AG08470 (cell line): ENCODE measurements around a stretch of chr9.

DNA sequence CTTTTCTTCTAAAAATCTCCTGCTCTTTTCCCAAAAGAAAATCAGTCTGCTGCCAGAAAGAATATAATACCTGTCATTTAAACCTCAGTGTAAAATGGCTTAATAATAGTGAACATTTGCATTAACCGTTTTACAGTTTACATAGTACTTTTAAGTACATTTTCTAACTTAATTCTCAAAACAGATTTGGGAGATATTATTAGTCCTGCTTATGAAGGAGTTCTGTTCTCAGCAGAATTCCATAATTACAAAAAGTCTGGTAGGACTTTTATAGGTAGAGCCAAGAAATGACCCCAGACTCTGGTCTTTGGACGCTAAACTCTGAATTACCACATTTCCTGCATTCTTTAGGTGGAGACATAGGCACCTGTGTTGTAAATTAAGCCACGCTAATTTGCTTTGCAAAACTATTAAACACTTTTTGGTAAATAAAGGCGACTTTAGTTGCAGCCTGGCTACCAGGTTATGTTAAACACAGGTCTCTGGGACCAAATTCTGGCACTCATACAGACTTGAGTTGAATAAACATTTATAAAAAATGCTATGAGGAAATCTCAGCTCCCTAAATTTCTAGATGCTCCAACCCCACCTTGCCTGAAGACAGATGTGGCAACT, 77.8 kb downstream of the C9orf152 start:
- RRBS = no CpG with 5 or more reads among the region's 4 CpGs

DNA sequence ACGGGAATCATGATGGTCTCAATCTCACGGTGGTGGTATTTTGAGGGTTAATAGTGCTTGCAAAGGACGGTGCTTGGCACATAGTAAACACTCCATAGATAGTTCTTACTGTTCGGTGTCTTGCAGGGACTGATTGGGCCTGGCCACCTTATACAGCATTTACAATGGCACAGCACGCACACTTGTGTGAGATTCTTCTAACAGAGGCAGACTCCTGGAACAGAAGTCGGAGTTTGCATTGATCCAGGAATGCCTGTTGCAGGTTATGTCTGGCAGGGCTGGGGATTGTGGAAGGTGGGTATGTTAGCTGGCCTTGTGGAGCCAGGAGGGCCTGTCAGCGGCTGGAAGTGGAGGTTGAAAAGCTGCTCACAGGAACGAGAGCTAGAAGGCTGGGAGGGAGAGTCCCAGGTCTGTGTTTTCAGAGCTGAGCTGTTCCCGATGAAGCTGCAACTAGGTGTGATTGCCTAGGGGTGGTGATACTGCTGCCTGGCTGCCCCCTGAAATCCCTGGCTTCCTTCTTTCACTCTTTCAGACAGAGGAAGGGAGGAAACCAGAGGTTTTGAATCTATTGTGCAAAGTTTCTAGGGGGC, 1.0 kb upstream of the TXN start:
- RRBS = no CpG with 5 or more reads among the region's 9 CpGs

DNA sequence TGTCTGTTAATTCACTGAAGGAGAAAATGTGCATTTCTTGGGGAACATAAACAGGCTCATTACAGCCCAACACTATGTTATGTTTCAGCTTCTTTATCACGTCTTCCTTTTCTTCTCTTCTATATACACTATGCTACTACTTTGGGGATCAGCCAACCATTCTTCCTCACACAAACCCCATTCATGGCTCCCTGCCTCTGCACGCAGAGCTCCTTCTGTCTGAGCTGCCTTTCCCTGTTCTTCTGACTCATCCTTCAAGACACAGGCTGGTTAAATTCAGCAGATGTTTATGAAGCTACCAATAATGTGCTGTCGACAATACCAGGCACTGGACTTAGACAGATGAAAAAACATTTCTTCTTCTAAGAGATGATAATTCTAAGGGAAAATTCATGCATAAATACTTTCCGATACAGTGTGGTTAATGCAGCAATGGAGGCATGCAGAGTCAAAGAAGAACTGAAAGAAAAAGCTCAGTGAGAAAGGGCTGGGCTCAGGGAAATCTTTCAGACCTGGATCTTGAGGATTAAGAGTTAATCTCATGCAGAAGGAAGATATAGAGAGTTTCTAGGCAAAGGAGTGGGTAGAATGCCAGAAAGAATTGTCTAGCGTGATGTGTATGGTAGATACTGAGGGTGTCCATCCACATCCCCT, 102.6 kb upstream of the TXNDC8 start:
- RRBS = no CpG with 5 or more reads among the region's 5 CpGs

- RRBS = no CpG with 5 or more reads among the region's 5 CpGs
These were observed 29.9 kb downstream of the SVEP1 start for GRCh38 chr9:110549617-110550120.

GRCh38 chr9:110578879-110579456, 573 bp downstream of the SVEP1 start:
- RRBS = 14% methylated on average over 14 of the region's 66 CpGs

- RRBS = no CpG with 5 or more reads among the region's 3 CpGs
These were observed 18.3 kb upstream of the MUSK start for GRCh38 chr9:110650214-110650754.

GRCh38 chr9:110742607-110743439, 74.2 kb downstream of the MUSK start:
- RRBS = no CpG with 5 or more reads among the region's 9 CpGs

DNA sequence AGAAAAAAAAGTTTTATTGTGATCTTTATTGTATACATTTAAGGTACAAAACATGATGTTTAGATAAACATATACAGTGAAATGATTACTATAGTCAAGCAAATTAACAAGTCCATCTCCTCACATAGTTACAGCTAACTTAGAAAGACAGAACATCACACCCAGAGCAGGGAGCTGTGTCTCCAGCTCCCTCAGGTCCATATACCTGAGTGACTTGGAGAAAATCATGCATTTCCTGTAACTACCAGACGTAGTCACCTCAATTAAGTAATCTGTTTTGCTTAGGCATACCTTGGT, 75.9 kb downstream of the MUSK start:
- RRBS = no CpG with 5 or more reads among the region's 1 CpG

DNA sequence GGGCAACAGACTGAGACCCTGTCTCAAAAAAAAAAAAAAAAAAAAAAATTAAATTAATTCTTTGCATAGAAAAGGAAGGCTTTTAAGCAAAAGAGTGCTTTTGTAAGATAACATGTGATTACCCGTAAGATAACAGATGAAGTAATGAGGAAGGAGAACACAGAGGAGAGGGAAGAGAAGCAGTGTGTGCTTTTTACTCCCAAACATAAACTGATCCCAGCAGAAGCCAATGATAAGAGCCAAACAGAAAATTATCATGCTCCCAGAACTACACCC, 42.2 kb downstream of the OR2K2 start:
- RRBS = no CpG with 5 or more reads among the region's 1 CpG

GRCh38 chr9:111414355-111414713, 69.8 kb downstream of the ECPAS start:
- RRBS = no CpG with 5 or more reads among the region's 11 CpGs

DNA sequence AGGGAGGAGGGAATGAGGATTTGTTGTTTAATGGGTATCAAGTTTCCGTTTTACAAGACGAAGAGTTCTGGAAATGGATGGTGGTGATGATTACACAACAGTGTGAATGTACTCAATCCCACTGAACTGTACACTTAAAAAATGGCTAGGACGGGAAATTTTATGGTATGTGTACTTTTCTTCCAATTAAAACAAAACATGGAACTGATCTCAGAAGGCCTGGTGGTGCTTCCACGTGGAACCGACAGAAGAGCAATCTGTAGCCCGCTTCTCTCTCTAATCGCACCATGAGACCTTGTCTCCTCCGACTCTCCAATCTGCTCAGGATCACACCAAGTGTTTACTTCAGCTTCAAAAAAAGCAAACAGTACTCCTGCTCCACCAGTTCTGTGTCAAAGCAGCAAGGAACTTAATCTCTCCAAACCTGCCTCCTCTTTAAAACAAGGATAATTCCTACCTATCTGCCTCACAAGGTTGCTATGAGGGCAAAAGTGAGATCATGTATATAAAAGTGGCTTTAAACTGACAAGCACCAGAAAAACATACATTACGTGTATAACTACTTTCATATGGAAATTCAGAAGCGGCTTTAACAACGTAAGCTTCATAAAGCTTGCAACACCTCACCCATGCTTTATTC, 2.1 kb downstream of the ECPAS start:
- RRBS = no CpG with 5 or more reads among the region's 11 CpGs

DNA sequence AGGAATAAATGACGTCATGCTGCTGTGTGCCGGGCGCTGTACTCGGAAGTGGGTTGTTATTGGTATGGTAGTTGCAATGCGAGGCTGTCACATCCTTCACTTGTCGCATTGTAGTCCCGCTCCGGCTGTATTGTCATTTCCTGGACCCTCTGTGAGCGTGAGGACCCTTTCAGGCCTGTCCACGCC, 737 bp downstream of the ZNF483 start:
- RRBS = 8% methylated on average over 6 of the region's 10 CpGs

- RRBS = no CpG with 5 or more reads among the region's 5 CpGs
These were observed 938 bp downstream of the ZNF483 start for GRCh38 chr9:111526009-111526224.

DNA sequence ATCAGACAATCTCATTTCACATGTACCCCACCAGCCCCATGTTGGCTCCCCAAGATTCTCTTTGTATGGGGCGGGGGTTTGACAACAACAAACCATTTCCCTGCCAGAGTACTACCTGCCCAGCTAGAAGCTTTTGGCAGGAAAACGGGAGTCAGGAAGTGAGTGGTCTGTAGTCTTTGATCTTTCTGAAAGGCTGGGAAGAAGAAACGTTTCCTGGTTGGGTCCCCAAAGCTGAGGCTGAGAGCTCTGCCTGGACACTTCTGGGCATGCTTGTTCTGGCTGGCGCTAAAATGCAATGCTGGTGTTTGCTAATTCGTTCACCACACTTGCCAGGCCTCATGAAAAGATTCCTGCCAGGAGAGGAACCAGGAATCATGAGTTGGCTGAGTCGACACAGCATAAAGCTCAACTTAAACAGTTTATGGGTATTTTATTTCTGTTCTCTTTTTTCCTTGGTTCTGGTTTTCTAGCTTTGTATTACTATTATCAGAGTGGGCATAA, 10.6 kb upstream of the PTGR1 start:
- RRBS = no CpG with 5 or more reads among the region's 6 CpGs

DNA sequence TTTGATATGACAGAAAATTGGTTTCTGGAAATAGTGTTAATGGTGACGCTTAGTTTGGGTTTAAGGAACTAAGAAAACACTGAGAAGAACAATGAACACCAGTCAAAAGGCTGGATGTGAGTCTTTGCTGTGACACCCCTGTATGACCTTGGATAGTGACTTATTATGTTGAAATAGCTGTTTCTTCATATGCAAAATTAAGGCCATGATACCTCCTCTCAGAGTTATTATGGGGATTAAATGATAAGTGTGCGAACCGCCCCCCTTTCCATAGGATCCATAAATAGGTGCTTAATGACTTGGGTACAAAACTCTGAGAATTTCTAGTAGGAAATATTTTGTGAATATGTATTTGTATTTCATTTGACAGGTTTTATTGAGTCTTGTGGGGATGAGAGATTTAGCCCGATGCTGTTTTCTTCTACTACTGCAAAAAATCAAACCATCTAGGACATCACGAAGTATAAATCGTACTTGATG, 1.0 kb downstream of the DNAJC25 start:
- RRBS = no CpG with 5 or more reads among the region's 6 CpGs

DNA sequence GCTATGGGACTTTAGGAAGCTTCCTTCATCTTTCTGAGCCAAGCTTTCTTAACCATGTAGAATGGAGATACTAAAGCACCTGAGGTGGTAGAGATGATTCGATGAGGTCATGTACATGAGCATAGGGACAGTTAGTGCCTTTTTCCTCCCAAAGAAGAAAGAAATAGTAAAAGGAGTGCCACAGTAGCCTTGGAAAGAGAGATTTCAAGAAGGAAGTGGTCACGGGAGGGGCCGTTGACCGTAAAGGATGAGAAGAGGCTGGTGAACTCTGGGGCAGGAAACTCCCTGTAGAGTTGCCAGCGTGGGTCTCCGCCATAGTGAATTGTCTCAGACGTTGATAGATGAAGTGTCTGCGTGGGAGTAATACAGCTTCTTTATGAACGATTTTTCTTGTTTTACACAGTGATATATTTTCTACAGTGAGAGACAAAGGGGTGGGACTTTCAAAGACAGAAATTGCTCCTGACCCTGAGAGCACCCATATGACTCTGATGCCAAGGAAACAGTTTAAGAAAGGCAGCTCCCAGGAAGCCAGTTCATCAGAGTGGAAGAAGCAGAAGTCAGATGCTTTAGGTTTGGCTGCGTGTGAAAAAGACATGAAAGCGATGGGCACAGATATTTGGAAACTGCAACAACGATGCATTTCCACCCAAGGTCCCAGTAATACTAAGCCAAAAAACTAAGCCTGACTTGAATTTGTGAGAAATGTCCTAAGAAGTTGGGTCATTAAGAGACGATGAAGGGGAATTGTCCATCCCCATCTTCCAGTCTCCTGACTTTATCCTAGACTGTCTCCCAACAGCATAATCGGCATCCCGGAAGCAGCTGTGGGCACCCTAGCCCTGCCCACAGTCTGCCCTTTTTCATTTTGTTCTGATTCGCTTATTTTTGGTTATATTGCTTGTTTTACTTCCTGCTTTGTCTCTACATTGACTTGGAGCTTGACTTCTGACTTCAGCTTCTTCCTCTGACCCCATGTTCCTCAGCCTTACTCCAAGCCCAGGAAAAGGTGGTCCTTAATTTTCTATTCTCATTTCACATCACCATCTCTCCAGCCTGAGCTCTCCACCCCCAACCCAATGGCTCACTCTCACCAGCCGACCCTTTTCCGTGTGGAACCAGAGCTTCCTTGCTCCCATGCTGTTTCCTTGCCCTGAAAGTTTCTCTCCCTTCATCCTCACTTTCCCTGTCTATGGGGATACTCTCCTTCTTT, 41.5 kb downstream of the UGCG start:
- RRBS = no CpG with 5 or more reads among the region's 18 CpGs

GRCh38 chr9:111959377-111960268, 63.0 kb downstream of the UGCG start:
- RRBS = no CpG with 5 or more reads among the region's 6 CpGs

DNA sequence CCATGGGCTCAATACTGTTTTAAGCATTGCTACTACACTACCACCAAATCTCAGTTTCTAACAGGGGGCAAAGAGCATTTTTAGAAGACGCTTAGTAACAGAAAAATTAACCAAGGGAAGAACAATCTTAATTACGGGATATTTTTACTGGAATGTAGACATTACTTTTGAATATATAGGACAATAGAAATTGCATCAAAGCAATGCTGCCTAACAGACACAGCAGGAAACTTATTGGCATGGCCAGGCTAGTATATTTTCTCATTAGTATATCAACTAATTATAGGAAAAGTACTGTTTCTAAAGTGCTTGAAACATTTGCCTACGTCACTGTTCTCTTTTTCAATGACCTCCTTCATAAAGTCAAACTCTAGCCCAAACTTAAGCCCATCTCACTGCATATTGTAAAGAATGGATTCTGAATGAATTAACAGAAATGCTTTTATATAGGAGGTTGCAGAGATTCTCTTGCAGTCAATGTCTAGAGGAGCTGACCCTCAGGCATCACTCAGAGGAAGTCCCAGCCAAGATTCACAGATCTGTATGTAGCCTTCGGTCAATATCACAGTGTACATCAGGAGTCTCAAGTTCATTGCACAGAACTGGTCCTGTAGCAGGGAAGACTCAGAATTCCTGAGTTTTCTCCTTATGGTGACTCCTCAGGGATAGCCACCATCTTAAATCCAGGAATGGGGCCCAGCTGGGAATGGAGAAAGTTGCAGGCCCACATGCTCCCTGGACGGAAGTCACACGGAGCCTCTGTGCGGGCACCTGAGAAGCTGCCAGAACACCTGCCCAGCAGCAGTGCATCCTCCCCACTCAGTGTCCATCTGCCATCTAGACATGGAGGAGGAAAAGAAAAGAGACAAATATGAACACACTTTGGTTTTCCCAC, 134.2 kb downstream of the SUSD1 start:
- RRBS = no CpG with 5 or more reads among the region's 7 CpGs

- RRBS = no CpG with 5 or more reads among the region's 4 CpGs
These were observed 79.7 kb downstream of the SUSD1 start for GRCh38 chr9:112095299-112095864.

DNA sequence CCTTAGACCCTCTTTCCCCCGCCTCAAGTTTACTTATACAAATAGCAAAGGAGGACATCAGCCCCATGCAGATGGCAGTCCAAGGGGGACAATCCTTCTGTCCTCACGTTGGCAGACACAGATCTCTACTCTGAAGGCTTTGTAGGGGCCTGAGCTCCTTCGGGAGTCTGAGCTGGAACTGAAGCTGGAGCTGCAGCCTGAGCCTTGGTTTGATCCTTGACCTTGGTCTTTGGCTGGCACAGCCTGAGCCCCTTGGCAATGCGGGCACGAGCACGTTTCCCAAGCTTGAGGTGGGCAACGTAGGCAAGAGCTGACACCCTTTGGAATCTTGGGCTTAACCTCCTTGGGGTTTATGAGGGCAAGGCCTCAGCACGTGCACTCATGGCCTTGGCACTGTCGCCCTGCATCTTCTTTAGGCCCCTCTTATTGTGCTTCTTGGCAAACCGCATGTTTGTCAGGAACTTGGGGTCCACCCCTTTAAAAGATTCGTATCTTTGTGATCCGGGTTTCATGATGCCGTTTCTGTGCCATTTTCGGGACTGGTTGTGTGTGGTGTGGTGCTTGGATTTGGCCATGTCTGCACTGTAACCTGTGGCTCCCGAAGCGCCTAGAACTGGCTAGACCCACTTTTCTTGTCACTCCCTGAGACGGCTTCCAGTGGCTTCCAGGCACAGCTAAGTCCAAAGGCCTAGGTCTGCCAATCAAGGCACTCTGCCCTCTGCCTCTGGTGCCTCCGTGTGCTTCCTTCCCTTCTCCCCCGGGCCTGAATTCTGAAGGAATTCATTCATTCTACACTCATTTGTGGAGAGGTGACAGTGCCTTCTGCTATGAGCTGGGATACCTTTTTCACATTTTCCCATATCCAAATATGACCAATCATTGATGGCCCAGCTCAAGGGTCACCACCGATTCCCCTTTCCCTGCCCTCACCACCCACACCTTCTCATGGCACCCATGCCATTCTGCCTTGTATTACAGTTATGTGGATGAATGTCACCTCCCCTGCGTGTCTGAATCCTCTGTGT, 1.4 kb downstream of the SUSD1 start:
- RRBS = no CpG with 5 or more reads among the region's 21 CpGs